A375 (cell line): ENCODE data around the gene OR1J1.

- RAMPAGE, long total RNA: no peak
Observed at GRCh38 chr9:121601079-121601613, 50.3 kb upstream of the DAB2IP start.

DNA sequence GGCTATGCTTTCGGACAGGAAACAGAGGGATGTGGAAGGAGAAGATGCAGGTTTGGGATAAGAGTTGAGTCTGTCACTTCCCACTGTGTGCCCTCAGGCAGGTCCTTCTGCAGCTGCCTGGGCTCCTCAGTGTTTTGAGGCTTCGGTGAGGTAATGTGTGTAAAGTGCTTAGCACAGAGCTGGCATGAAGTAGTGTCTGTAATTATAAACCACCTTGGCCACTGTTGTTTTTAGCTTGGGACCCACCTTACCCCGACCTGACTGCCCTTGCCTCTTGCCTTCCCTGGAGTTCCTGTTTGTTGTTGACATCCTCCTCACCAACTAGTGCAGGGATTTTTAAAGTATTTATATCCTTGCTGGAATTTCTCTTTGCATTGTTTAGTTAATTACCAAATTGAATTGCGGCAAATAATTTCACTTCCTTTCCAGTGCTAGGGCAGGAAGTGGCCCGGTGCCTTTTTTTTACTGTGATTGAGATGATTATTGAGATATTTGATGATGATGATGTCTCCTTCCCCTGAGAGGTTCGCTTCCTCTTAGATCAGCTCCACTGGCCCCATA lies 38.3 kb upstream of the DAB2IP start:
- RAMPAGE, long total RNA: no peak

DNA sequence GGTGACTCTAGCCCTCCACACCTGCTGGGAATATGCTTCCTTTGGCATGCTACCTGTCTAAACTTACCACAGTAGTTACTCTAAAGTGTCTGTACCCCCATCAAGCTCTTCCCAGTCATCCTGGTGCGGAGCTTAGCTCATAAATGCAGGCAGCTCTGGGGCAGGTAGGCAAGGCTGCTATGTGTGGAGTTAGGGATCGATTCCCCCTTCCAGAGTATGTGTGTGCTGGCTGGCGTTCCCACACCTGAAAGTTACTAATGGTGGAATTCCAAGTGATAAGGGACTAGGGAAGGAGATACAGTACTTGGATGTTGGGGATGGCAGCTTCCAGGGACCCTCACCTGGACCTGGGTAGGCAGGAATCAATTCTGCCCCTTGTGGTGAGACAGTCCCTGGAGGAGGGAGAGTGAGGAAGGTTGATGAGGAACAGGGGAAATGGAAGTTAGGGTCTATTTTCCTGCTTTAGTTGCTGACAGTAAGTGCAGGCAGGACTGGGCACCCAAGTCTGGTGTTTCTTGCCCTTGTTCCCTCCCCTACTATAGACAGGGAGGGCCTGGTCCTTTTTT lies 51.5 kb downstream of the DAB2IP start:
- RAMPAGE, long total RNA: no peak

- RAMPAGE, long total RNA: no peak
Observed at GRCh38 chr9:121718974-121719659, 67.7 kb downstream of the DAB2IP start.

DNA sequence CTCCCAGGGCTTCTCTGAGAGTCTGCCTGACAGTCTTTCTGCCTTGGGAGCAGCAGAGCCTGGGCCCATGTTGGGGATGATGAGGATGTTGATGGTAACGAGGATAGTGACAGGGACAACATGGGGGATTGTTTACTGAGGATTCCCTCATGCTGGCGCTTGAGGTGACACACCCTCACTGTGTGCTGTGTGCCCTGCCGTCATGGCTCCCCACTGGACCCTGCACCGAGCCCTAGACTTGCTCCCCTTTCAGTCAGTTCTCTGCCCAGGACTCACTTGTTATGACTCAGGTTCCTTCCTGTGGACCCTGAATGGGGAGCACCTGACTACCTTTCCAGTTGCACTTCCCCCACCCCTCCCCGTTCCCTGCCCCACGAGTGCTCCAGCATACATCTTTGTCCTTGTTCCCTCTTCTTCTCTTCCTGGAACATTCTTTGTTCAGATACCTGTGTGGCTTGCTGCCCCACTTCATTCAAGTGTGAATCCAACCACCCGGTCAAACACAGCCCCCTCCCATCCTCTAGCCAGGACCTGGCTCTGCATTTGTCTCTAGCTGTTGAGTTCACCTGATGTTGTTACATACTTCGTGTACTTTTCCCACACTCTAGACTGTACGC lies 72.6 kb downstream of the DAB2IP start:
- RAMPAGE, long total RNA: no peak

DNA sequence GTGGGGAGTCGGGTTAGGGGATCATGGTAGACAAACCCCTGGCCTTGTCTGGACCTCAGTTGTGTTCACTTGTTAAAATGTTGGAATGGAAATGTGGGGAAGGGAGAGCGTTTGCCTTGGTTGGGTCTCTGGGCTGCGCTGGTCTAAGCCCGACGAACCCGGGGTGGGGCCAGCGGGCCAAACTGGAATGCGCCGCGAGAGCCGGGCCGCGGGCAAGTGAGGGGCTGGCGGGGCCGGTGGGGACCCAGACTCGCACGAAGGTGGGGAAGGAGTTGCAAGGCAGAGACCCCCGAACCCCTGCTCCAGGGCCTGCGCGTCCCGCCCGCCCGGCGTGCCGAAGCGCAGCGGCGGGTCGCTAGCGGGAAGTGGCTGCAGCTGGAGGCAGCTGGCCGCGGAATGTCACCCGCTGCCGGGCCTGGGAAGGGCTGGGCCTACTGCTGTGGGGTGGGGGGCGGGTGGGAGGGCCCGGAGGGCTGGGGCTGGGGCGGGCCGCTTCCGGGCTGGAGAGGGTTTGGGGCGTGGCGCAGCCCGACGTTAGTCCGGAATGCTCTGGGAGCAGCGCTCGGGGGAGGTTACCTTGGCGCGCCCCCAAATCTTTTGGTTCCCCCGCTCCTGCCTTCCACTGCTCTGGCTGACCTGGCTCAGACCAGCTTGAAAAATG lies 84.8 kb downstream of the DAB2IP start:
- RAMPAGE, long total RNA: no peak

GRCh38 chr9:121746247-121746823 lies 94.9 kb downstream of the DAB2IP start:
- RAMPAGE, long total RNA: no peak

GRCh38 chr9:121784381-121785371 lies 133.2 kb downstream of the DAB2IP start:
- RAMPAGE, long total RNA: no peak

DNA sequence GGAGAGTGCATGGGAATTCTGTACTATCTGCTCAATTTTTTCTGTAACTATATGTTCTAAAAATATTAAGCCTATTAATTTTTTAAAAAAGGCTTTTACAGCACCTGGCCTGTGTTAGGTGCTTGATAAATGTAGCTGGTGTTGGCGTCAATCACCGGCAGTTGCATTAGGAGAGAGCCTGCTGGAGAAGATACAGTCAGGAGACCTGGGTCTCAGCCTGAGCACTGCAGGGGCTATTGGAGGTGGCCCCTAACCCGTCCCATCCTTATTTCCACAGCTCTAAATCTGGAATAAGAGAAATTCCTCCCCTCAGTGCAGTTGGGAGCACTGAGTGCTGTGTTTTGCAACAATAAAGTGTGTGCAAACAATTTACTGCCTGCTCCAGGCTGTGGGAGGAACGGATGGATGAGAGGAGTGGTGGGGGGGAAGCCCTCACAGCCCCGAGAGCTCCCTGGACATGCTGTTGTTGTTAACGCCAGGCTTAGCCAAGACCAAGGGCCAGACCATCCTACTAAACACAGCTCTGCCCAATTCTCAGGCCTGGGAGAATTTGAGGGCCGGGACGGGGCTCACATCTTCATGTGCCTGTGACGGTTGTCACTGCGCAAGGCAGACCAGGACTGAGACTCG lies 200.1 kb downstream of the DAB2IP start:
- RAMPAGE, long total RNA: no peak

DNA sequence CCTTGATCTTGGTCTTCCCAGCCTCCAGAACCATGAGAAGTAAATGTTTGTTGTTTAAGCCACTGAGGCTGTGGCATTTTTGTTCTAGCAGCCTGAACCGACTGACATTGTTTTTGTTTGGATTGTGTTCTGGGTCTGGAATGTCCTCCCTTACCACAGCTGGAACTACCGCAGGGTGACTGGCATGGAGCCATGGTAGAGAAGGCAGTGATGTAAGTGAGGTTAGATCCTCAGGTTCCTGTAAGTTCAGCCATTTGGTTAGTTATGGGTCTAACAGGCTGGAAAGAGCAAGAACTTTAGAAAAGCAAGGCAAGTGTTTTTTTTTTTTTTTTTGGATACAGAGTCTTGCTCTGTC lies 209.3 kb downstream of the DAB2IP start:
- RAMPAGE, long total RNA: no peak

GRCh38 chr9:121963450-121964259 lies 129.5 kb downstream of the TTLL11 start:
- RAMPAGE, long total RNA: no peak

DNA sequence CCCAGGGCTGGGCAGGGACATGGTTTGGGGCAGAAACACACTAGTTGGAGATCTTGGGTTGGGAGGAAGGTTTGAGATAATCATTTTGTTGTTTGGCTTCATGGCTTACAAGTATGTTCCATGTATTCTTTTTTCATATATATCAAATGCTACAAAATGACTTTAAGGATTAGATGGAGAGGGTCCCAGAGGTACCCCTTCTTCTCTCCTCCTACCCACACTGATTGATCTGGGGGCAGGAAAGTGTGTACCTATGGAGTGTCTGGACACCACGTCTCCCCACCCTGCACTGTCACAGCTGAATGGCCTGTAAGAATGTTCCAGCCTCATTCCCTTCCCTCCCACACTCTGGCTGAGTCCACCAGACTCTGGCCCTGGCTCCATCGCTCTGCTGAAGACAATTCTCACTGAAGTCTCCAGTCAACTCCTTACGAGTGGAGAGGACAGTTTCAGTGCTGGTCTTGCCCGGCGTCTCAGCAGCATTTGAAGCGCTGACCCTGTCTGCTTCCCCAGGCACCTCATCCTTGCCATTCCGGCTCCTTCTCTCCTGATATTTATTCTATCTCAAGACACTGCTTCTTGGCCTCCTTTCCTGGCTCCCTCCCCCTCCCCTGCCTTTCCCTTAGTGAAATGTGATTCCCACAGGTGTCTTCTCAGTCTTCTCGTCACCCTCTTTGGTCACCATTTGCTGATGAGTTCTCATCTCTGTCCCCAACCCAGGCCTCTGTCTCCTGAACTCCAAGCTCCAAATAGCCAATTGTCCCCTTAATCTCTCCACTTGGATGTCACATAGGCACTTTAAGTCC lies 105.7 kb downstream of the TTLL11 start:
- RAMPAGE, long total RNA: no peak

DNA sequence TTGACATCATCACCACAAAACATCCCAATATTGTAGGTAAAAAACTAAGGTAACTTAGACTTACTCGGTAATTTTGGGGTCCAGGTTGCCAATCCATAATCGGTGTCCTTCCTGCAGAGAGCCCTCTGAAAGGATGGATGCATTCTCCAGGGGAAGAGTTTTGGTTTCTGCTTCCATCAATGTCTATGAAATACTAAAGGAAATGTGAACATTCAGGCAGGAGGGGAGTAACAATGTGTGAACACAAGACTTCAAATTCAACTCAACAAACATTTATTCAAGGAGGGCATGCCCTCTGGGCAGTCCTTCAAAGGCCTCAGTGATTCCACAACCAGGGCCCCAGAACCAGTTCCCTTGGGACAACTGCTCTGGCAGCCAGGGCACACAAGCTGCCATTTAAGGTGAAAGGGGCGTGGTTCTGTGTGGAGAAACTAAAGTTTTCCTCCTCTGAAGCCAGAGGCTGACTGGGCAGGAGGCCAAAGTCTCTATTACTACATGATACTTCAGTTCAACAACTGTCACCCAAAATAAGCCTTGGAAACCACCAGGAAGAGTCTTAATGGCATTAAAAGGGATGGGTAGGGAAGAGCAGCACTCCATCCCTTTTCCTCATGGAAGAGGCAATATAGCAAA lies 3.2 kb downstream of the RBM18 start:
- RAMPAGE, long total RNA: no peak

- RAMPAGE, long total RNA: no peak
Observed at GRCh38 chr9:122369601-122370167, 1.1 kb upstream of the PTGS1 start.

DNA sequence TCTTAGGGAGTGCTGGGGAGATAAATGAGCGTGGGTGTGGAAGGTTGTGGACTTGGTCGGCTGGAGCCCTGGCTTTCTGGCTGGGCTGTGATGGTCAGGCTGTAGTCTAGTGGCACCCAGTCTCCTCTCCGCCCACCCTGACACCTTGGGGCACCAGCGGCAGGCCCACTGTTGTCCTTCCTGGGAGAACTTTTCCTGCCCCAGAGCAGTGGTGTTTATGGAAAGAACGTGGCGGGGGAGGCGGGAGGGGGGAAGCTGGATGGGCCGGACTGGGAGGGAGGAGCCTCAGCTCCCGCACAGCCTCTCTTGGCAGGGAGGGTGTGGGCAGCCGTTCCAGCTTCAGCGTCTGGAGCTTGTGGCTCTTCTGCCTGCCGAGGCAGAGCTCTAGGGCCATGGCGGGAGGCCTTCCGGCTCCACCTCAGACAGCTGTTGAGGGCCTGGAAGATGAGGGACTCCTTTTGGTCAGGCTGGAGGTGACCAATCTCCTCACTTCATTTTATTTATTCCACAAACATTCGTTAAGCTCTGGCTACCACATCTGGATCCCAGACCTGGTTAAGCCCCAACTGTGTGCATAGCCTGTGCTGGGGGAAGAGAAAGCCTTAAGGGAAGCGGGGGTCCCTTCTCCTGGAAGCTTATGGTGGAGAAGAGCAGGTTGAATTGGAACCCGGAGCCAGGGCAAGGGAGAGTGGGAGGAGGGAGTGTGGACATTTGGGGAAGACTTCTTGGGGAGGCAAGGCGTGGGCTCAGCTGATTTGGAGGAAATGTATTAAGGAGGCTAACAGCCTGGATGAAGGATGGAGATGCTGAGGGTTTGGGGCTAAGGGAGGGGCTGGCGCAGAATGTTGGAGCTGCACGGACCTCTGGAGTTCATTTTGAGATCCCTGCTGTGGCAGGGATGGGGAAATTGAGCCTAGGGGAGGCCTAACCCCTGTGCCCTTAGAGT lies 4.4 kb downstream of the PTGS1 start:
- RAMPAGE, long total RNA: no peak

DNA sequence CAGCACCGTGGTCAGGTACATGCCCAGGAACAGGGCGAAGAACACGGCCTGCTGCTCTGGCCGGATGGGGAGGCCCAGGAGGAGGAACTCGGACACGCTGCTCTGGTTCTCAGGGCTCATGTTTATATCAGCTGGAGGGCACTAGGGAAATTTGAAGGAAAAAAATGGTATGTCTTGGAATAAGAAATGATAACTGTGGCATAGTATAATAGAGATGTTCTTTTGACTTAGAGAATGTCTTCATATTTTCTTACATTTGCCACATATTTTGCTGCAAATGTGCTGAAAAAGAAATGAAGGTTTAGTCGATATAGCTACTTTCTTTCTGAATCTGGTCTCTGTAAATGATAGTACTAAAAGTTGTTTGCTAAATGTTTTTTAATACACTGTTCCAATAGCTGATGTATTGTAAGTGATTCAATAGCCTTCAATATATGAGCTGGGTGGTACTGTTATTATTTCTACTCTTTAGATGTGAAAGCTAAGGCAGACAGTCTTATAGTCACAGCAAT lies at the start of gene OR1J1:
OR1J1 (minus strand) TSS at position 120 of the 512 bp plus-strand sequence.
- RAMPAGE, long total RNA: no peak

DNA sequence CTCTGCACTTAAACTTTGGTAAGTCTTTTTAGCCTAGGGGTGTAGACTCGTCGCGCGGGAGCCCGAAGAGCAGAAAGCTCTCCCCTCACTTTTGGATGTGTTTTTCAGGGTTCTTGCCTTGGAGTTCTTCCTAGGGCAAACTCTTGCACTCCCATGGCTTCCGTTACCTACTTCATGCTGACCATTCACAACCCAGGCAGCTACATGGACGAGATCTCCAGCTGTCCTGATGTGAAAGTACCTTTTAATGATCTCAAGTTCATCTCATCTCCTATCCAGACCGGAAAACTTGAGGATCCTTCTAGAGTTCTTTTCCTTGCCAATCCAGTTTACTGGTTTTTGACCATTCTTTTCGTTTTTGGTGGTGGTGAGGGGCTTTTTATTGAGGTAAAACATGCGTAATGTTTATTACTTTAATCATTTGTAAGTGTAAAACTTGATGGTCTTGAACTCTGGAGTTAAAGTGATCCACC lies 584 bp upstream of the ZBTB26 start:
- RAMPAGE, long total RNA: no peak

DNA sequence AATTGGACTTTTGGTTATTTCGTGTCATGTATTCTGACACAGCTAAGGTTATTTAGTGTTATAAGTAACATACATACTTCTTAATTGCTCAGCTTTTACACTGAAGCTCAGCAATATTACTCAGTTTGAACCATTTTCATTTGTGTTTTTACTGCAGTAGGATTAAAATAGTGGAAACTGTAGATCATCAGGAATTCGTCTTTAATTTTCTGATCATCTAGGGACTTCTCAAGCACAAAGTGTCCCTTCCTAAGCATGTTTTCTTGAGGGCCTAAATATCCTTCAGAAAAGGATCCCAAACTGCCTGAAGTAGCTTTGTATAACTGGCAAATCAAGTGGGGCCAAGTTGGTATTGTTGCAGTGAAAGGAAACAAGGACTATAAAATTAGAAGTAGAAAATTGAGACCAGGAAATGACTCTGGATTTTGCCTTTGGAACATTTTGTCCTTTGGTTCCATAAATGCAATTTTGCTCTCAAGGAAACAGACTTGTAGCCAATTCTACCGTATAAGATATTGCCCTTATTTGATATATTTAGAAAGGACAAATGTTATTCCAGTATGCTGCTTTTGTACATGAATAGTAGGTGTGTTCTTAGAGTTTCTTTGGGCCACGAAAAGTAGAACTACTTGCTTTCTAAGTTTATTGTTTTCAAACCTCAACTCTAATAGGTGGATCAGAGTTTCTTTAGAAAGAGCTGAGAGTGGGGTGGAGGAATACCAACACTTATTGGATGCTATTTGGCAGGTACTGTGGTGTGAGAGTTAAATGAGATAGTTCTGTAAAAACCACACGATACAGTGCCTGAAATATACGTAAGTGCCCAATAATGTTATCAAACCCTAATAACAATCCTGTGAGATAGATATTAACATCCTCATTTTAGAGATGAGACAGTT lies 34.4 kb downstream of the RABGAP1 start:
- RAMPAGE, long total RNA: no peak

GRCh38 chr9:123282297-123283170 lies 14.1 kb upstream of the STRBP start:
- RAMPAGE, long total RNA: no peak

DNA sequence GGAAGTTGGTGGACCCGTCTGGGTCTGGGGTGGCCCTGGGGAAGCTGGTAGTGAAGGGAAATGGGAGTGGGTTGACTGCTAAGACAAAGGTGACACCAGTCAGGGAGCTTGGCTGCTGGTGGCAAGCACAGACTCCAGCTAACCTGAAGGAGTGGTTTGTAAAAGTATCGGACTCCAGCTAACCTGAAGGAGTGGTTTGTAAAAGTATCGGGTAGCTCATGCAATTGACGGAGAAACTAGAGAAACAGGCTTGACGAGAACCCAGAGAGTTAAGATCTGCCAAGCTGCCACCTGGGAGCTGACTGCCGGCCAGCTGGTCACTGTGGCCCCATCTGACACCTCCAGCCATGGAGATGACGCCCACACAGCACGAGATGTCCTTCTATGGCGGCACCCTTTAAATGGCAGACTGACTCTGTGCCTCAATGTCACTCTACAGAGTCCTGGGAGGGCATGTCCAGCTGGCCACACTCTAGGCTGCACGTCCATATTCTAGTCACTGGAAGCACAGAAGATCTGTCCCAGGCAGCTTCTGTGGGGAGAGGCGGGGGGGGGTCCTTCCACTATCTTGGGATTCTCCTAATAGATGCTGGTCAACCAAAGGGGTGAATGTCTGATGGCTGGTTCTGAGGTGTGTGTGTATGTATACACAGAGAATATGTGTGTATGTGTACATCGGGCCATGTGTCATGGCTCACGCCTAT lies 28.2 kb upstream of the CRB2 start:
- RAMPAGE, long total RNA: no peak